HT1080 (cell line): ENCODE measurements around a stretch of chr20.

GRCh38 chr20:50546653-50547233 is 36.6 kb downstream of the PTPN1 start:
RAMPAGE:
- cytosol, long total RNA: no peak
- long total RNA: no peak
- nucleus, long total RNA: no peak

DNA sequence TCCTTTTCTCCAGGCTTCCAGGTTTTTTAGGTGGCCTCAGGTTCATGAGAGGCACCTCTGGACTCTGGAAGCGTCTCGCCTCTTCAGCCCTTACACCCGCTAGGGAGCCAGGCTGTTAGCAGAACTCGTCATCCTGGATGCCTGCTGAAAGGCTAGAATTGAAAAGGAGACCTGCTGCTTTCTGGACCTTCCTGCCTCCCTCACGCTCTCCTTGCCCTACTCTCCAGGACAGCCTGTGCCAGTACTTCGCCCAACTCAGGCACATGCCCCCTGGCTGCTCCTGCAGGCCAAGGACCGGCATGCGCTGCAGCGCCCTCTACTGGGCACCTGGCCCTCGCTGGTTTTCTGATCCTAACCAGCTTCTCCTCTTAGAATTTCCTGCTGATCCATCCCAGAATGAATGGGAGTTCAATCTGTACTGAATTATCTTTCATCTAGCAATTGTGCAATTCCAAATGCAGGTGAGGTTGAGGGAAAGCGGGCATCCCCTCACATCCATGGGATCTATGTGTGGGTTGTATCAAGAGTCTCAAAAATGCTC is 77.9 kb downstream of the PTPN1 start:
RAMPAGE:
- cytosol, long total RNA: no peak
- long total RNA: no peak
- nucleus, long total RNA: no peak

GRCh38 chr20:50689286-50689770 is 2.0 kb downstream of the RIPOR3 start:
RAMPAGE:
- cytosol, long total RNA: no peak
- long total RNA: no peak
- nucleus, long total RNA: no peak

DNA sequence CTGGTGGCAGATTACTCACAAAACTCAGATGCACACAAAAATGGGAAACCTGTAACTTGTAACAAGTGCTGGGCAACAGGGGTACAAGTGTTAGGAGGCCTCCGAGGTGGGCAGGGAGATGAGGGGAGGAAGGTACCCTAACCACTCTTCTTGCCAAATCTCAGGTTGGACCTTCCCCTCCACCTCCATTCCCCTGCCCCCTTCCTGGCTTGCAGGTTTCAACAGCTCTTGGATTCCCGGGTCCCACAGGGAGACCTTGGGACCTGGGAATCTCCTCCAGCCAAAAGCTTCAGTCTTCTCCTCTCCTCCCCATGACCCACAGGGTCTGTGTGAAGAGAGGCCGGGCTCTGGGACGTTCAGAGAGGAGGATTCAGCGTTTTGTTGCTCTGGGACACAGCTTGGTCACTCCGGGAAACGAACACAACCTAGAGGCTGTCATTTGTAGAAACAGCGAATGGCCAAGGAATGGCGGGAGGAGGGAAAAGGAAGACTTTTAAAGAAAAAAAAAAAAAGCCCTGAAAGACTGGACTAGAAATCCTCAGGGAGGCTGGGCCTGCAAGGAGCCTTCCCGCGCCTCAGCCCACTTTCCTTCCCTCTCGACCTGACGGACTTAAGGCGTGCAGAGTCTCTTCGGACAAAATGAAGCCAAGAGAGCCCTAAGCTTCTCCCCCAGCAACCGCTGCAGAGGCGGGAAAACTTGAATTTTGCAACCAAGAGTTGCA is 1.1 kb upstream of the PARD6B start:
RAMPAGE:
- cytosol, long total RNA: no peak
- long total RNA: no peak
- nucleus, long total RNA: no peak

GRCh38 chr20:50800282-50800580 is 5.4 kb downstream of the BCAS4 start:
RAMPAGE:
- cytosol, long total RNA: no peak
- long total RNA: no peak
- nucleus, long total RNA: no peak

DNA sequence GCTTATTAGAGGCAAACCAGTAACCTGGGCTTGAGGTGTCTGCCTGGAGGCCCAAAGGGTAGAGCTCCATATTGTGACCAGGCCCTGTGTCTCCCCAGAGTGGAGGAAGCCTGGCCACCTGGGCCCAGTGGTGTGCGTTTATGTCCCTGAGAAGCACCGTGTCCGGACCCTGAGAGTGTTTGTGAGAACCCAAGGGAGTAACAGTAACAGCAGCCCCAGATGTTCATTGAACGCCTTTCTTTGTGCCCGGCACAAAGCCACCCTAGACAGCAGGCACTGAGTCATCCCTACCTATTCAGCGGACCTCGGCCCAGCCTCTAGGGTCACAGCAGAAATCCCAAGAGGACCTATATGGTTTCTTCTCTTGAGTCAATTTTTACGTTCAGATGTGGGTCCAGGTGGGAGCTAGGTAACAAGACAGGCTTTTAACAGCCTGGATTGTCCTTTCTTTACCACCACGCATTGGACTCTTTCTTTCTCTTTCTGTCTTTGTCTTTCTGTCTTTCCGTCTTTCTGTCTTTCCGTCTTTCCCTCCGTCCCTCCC is 24.5 kb downstream of the BCAS4 start:
RAMPAGE:
- cytosol, long total RNA: no peak
- long total RNA: no peak
- nucleus, long total RNA: no peak

DNA sequence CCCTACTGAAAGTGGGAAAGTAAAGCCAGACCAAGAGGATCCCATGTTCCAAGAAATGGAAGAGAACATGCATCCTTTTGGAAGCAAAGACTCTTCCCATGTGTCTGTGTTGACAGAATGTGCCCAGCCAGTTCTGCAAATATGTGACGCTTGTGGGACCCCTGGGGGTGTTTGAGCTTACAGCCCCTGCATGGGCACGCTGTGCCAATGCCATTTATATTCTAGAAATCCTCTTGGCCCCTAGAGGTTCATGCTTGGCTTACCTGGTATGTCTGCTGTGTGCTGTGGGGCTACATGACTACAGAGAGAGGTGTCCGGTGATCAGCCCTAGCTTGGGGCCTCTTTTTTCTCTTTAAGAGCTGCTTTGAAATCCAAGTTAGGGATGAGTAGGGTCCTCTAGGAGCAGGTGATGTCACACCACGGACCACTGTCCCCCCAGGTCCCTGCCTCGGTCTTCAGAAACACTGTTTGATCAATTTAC is 26.4 kb downstream of the BCAS4 start:
RAMPAGE:
- cytosol, long total RNA: no peak
- long total RNA: no peak
- nucleus, long total RNA: no peak

RAMPAGE:
- cytosol, long total RNA: no peak
- long total RNA: no peak
- nucleus, long total RNA: no peak
Observed at GRCh38 chr20:50850581-50851272, 55.9 kb downstream of the BCAS4 start.

DNA sequence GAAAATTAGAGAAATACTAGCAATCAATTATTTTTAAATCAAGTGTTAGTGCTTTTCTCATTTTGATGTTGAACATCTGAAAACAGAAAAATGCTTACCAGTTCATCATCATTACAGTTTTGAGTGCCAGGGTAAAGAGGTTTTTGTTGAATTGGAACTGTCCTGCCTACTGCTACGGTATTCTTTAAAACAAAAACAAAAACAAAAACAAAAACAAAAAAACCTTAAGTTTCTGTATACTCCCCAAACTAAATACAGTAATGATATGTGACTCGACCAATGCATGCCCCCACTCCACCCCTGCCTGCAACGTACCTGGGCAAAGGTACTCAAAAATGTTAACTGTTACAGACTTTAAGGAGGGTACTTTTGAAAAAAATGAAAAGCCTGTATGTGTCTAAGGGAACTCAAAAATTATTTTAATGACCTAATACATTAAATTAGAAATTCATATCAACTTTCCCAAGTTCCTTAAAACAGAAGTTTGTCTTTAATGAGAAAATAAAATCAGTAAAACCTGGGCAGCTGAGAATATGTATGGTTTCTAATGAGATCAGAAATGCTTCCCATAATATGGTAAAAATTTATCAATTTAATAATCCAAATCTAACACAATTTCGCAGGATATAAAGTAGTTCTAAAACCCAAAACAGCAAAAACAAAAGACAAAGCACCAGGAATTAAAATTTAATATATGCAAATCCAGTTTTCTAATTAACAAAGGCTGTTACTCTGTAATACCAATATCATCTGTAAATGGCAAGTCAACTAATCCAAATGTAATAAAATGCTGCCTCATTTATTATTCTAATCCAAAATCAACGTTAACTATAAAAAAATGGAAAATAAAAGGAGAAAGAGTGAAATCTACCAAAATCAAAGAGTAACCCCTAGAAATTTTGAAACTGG is 26.3 kb downstream of the ADNP start:
RAMPAGE:
- cytosol, long total RNA: no peak
- long total RNA: no peak
- nucleus, long total RNA: no peak

DNA sequence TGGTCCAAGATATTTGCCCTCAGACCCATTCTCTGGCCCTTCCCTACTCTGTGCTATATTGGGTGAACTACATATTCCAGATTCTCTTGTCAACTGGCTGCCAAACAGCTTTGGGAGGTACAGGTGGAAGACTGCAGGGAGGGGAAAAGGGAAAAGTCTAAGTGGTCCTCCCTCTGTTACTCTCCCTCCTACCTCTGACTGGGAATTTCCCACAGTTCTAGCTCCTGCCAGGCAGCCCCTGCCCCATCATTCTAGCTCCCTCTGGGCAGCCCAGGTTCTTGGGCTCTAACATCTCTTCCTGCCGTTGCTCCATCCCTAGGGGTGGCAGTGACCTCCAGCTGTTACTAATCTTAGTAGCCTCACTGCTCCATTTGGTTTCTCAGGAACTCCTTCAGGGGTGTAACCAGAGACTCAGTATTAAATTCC is 10.3 kb downstream of the DPM1 start:
RAMPAGE:
- cytosol, long total RNA: no peak
- long total RNA: no peak
- nucleus, long total RNA: no peak

GRCh38 chr20:50982539-50982711 is 23.8 kb downstream of the MOCS3 start:
RAMPAGE:
- cytosol, long total RNA: no peak
- long total RNA: no peak
- nucleus, long total RNA: no peak

DNA sequence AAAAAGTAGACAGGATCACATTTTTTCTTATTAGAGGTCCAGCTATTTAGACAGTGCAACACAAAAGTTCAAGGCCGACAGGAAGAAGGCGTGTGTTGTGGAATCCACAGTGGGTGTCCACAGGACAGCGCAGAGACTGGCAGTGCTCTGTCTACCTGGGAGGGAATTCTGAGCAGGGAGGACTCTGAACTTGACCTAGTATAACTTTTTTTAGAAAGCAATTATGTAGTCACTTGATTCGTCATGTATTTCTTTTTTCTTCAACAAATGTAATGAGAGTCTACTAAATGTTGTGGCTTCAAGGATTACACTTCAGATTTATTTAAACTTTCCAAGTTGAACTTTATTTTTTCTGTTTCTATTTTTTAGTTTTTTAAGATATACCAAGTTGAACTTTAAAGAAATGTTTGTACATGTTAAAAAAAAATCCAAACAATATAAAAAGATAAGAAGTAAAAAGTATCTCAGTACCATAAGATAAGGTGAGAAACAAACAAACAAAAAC is 25.7 kb downstream of the MOCS3 start:
RAMPAGE:
- cytosol, long total RNA: no peak
- long total RNA: no peak
- nucleus, long total RNA: no peak

DNA sequence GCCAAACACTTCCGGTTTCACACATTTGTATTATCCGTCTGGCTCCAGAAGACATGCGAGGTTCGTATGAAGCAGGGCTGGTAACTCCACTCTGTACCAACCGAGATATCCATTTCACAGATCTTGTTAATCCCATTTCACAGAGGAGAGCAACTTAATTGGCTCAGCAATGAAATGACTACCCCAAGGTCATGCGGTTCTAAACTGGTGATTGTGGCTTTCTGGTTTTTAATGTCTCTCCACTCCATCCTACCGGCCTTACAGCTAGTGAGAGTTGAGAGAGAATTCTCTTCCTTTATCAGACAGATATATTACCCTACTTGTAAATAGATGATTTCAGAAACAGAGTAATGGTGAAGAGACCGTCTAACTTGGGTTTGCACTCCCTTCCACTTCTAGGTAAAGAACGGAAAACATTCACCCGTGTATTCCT is 61.4 kb upstream of the KCNG1 start:
RAMPAGE:
- cytosol, long total RNA: no peak
- long total RNA: no peak
- nucleus, long total RNA: no peak

RAMPAGE:
- cytosol, long total RNA: no peak
- long total RNA: no peak
- nucleus, long total RNA: no peak
Observed at GRCh38 chr20:51390422-51391492, 151.8 kb downstream of the NFATC2 start.

DNA sequence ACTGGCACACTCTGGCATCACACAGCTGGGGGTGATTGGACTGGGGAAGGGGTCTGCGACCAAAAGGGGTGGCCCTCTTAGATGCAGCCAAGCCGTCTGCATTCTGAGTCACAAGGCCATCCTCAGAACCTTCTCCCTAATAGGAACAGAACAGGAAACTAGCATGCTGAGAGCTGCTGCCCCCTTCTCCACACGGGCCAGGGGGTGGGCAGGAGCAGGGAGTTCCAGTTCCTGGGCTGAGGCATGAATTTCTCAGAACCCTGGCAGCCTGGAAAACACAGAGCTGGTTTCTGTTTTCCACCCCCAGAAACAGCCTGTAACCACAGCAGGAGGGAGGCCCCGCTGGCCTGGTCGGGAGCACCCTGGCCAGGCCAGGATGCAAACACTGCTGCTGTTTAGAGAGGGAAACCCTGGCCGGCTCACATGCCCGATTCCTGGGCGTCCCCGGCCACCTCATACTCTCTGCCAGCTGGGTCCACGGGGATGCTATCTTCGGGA is 130.2 kb downstream of the NFATC2 start:
RAMPAGE:
- cytosol, long total RNA: no peak
- long total RNA: no peak
- nucleus, long total RNA: no peak

GRCh38 chr20:51412814-51413395 is 129.6 kb downstream of the NFATC2 start:
RAMPAGE:
- cytosol, long total RNA: no peak
- long total RNA: no peak
- nucleus, long total RNA: no peak

DNA sequence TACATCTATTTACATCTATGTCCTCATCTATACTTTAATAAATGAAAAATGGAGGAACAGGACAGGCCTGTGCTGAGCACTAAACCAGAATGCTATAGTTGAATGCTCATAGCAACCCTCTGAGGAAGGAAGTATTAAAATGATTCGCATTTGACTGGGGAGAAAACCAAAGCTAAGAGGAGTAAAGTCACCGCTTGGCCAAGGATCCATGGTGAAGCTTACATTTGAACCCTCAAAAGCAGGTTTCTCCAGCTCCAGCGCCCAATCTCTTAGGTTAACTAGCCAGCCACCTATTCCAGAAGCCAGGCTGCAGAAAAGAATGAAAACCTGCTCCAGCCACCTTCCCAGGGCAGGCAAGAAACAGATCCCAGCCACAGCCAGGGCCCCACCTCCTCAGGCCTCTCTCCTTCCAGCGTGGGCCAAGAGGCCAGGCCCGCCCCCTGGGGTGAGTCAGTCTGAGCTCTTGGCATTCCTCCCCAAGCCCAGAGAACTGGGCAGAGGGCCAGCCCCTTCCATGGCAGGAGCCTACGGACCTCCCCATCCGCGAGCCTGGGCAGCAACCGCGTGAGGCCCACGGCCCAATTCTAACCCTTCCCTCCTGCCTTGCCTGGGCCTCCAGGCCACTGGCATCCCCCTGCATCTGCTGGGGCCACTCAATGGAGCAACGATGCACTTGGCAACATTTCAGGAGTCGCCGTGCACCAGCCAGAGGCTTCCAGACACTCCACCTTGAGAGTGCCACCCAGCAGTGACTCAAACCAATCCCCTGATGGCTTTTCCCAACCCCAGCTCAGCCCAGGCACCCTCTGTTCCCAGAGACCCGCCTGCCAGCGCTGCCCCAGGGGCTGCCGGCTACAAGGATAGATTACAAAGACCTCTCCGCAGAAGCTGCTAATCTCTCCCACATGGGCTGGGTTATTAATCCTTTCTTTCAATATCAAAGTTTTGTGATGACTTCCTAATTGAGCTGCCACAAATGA is 86.0 kb downstream of the NFATC2 start:
RAMPAGE:
- cytosol, long total RNA: no peak
- long total RNA: no peak
- nucleus, long total RNA: no peak

DNA sequence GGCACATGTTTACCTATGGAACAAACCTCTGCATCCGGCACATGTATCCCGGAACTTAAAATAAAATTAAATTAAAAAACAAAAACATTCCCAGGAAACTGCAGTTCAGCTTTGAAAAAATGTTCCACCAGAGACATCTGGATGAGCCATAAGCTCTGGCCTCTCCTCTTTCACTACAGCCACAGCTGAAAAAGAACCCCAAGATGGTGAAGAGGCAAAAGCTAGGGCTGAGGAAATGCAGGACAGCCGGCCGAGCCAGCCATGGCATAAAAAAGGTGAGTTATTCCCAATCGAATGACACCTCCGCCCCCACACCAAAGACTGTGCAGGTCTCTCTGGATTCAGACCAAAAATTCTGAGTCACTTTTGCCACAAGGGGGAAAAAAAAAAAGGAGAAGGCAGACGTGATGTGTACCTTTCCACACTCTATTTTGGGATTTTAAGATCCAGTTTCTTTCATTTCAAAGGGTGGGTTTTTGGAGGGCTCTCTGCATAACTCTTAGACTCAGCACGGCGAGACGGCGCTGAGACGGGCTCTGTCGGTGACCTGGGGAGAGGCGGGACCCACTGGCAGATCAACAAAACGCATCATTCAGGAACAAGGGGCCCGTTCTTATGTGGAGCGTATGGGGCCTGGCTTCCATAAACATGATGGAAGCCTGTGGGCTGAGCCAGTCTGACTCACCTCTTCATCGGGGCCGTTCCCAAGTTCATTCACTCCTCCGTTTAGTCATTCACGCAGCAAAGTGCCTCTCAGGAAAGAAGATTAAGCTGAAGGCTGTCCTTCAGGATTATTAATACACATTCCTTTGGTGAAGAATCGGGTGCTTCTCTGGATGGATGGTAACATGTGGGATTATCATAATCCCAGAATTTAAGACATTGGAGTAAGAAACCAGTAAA is 54.8 kb downstream of the NFATC2 start:
RAMPAGE:
- cytosol, long total RNA: no peak
- long total RNA: no peak
- nucleus, long total RNA: no peak

GRCh38 chr20:51493306-51493666 is 49.2 kb downstream of the NFATC2 start:
RAMPAGE:
- cytosol, long total RNA: no peak
- long total RNA: no peak
- nucleus, long total RNA: no peak

DNA sequence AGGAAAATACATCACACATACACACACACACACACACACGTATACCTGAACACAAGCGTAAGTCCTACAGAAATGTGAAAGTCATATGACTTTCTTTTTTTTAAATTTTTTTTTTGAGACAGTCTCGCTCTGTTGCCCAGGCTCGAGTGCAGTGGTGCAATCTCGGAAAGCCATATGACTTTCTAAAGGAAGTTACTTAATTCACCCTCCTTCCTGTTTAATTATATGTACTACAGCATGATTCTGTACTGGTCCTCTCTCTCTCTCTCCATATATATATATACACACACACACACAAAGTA is 108.3 kb upstream of the NFATC2 start:
RAMPAGE:
- cytosol, long total RNA: no peak
- long total RNA: no peak
- nucleus, long total RNA: no peak